ENCODE measurements around the gene FBXO11.

DNA sequence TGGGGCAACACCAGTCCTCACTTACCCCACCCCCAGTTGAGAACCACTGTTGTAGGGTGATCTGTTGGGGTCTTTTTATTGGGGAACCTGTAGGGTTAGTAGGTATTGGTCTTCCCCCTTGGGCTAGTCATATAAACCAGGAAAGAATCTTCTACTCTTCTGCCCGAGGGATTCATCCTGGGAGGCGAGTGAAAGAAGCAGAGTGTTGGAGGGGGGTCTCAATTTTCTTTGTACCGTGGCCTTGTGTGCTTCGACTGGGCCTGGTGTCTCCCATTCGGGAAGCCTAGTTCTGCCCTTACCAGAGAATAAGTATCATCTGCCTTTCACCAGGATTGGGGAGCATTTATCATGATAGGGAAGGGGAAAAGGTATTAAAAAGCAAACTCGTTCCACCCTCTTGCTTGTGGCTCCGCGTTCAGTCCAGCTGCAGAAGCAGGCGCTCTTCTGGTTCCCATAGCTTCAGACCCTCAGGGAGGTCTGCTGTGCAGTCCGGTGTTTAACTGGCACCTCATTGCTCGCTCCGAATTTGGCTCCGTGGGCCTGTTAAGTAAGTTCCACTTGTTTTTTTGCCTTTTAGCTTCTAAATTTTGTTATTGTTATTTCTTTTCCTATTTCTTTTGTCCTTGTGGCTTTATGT, 17.4 kb upstream of the ATP6V1E2 start:
- RRBS, 2 experiments, result no CpG with 5 or more reads among the region's 13 CpGs

- RRBS, 2 experiments, result no CpG with 5 or more reads among the region's 2 CpGs
Measured at GRCh38 chr2:46634847-46635304, 17.9 kb downstream of the CRIPT start.

GRCh38 chr2:46704558-46705426, 5.7 kb downstream of the SOCS5 start:
- RRBS, 2 experiments, result no CpG with 5 or more reads among the region's 4 CpGs

DNA sequence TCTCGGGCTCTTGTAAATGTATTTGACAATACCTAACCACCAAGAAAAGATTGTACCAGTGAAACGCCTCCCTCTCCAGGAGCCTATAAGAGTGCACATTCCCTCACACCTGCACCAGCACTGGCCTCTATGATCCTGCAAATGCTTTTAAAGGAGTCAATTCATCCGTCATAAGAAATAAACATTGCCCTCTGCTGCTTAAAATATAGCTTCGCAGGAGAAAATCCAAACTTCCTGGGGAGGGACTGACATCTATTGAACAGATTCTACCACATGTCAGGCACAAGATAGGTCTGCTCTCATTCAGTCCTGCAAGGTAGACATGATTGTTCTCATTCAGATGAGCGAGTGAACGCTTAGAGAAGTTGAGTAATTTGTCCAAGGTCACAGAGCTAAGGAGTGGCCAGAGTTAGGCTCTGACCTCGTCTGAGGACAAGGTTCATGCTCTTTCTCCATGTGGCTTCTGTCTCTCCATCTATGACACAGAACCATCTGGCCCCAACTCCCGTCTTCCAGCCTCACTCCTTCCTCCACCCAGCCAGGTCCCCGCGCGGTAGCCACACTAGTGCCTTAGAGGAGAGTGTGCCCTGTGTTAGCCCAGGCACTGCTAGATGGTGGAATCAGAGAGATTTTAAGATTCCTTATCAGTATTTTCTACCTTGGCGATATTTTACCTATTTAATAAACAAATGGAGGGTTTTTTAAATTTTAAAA, 38.7 kb downstream of the MCFD2 start:
- RRBS, 2 experiments, result no CpG with 5 or more reads among the region's 12 CpGs

GRCh38 chr2:46956459-46957254, 15.6 kb downstream of the TTC7A start:
- RRBS, 2 experiments, result no CpG with 5 or more reads among the region's 17 CpGs

DNA sequence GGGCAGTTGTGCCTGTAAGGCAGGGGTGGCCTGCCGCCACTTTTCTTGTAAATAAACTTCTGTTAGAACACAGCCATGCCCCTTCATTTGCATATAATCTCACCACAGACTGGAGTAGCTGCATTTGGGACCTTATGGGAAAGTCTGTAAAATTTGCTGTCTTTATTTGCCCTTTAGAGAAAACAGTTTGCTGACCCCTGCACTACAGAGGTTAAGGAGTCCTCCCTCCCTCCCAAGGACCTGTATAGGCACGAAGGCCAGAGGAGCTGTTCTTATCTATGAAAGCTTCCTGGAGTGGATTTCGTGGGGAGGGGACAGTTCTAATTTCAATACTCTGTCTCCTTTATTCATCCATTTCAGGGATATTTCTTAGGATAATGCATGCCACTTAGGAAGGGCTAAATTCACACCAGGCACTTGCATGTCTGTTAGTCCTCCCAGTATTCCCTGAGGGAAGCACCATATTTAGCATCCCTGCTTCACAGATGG, 42.6 kb downstream of the TTC7A start:
- RRBS, 2 experiments, result no CpG with 5 or more reads among the region's 3 CpGs

DNA sequence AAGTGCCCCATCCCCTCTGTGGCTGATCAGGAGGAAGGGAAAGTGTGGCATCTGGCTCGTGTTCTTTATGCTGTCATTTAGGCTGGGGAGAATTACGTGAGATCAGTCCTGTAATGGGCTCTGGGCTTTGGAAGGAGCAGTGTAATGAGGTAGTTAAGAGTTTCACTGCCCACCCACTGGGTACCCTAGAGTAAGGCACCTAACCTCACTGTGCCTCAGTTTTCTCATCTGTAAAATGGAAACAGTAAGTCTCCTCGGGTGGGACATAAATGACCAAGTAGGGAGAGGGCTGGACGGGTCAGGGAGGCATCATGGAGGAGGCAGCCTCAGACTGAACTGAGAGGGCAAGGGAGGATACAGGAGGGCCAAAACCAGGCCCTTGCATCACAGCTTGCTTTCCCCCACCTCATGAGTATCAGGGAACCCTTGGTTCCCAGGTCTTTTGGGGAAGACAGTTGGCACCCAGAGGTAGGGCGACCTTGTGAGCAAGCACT, 71.9 kb downstream of the TTC7A start:
- RRBS, 2 experiments, result no CpG with 5 or more reads among the region's 5 CpGs

- RRBS, 2 experiments, result no CpG with 5 or more reads among the region's 11 CpGs
Measured at GRCh38 chr2:47041079-47041531, 100.1 kb downstream of the TTC7A start.

- RRBS, 2 experiments, result no CpG with 5 or more reads among the region's 2 CpGs
Measured at GRCh38 chr2:47075295-47075877, 79.7 kb downstream of the STPG4 start.

- RRBS, 2 experiments, result no CpG with 5 or more reads among the region's 3 CpGs
Measured at GRCh38 chr2:47080211-47080584, 74.9 kb downstream of the STPG4 start.

GRCh38 chr2:47691192-47691448, 91.8 kb upstream of the MSH6 start:
- RRBS, 2 experiments, result no CpG with 5 or more reads among the region's 15 CpGs

GRCh38 chr2:47785794-47786499, 3.0 kb downstream of the MSH6 start:
- RRBS, 2 experiments, result no CpG with 5 or more reads among the region's 13 CpGs

DNA sequence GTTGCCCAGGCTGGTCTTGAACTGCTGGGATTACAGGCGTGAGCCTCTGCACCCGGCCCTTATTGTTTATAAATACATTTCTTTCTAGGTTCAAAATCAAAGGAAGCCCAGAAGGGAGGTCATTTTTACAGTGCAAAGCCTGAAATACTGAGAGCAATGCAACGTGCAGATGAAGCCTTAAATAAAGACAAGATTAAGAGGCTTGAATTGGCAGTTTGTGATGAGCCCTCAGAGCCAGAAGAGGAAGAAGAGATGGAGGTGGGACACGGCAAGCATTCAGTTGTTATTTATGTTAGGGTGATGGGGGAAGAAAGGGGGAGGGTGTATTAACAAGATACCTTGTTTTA, 12.8 kb downstream of the MSH6 start:
- RRBS, 2 experiments, result no CpG with 5 or more reads among the region's 4 CpGs

GRCh38 chr2:47800246-47801571, 17.8 kb downstream of the MSH6 start:
- RRBS, 2 experiments, result no CpG with 5 or more reads among the region's 17 CpGs

GRCh38 chr2:47879735-47880499, 26.4 kb downstream of the FBXO11 start:
- RRBS, 2 experiments, result no CpG with 5 or more reads among the region's 5 CpGs

- RRBS, 2 experiments, result no CpG with 5 or more reads among the region's 1 CpG
Measured at GRCh38 chr2:47888367-47889061, 17.8 kb downstream of the FBXO11 start.

- RRBS, 2 experiments, result 1 to 2% methylated on average over 16 of the region's 99 CpGs
Measured at GRCh38 chr2:47905589-47906592, at the start of gene FBXO11. Gene FBXO11 (minus strand): TSS chr2:47906498.

- RRBS, 2 experiments, result no CpG with 5 or more reads among the region's 6 CpGs
Measured at GRCh38 chr2:48249473-48250515, 64.7 kb upstream of the FOXN2 start.

DNA sequence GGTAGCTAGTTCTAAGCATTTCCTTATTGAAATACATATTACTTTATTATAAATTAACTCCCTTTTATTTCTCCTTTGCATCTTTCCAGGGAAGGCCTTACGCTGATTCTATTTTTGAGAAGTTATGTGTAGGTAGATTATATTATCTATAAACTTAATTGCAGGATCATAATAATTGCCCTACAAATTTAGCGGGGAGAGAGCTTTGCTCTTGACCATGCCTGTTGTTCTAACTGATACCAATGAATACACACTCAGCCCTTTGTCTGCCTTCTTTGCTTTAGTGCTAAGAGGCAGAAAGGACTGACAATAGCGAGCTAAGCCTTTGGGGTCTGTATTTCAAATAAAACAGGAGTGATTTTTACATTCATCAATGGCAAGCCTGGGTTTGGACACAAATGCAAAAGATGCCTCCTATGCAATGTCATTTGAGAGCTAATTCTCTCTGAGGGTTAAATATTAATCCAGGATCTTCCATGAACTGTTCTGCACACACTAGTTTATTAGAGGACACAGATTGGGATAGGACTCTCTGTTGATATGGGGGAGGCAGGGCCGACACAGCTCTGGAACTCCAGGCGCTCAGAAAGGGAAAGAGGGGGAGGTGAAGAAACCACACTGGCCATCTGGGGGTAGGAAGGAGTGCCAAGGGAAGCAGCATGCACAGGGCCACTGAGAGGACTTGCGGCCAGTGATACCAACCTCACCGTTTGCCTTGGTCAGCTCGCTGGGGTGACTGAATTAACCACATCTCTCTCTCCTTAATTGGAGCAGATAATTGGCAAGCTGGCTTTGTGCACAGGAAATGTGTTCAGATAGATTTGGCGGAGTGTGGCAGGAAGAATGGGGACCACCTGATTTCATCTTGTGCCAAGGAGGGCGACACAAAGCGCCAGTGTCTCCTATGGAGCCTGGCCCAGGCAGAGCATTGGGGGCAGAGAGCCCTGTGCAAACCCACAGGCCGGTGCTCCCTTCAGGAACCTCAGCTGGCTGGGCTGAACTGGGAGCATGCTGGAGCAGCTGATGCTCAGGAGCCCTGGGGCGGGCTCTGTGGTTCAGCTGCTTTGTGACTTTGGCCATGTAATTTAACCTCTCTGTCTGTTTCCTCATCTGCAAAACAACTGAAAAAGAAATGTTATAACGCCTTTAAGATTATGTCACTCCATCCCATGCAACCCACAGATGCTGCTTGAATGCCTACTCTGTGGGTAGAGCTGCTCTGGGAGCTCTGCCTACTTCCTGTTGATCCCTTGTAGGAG, 25.6 kb upstream of the PPP1R21 start:
- RRBS, 2 experiments, result no CpG with 5 or more reads among the region's 14 CpGs